Placental pericyte (primary cell): ENCODE data around the genes ZNF30, FXYD7 and FXYD5.

GRCh38 chr19:34432622-34433400, 4.6 kb downstream of the UBA2 start:
- CAGE, long polyA plus RNA, result no peak

- CAGE, long polyA plus RNA, result no peak
Observed at GRCh38 chr19:34460320-34460588, 21.3 kb upstream of the WTIP start.

GRCh38 chr19:34838595-34839288, 65.7 kb upstream of the ZNF599 start:
- CAGE, long polyA plus RNA, result no peak

DNA sequence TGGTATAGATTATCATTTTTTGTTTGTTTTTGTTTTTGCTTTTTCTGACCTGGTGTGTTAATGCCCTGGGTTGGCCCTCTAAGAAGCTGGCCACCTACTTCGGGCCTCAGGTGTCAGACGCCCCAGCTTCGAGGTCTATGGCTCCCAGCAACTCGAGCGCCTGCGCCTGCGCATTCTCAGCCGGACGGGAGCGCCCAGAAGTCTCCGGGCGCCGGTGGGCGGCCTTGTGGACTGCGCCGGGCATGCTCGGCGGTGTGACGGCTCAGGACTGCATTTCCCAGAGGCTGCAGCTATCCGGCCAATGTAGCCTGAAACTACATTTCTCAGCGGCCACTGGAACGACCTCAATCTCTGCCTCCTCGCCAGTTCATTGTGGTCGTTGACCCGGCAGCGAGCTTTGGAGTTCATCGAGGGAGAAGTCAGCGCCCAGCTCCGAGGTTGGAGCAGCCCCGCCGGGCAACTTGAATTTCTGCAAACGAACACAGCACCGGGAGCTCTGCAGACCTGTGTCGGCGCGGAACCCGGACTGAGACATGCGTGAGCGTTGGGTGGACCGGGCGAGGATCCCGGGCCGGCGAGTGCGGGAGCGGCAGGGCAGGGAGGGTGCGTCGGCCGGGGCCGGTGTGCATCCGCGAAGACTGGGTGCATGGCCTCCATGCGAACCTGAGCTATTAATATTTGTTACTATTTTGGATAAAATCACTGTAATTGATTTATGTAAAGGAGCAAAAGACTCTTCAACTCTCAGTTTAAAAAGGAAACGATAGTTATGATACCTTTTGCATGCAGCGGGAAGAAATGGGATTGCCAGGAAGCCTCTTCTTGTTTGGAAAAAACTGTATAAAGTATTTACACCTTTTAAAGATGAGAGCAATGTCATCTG, at the start of gene ZNF30:
ZNF30 (plus strand) TSS at position 224 of the 883 bp plus-strand sequence.
- CAGE, long polyA plus RNA, result no peak

- CAGE, long polyA plus RNA, result no peak
Observed at GRCh38 chr19:35029387-35030244, 654 bp upstream of the SCN1B start.

- CAGE, long polyA plus RNA, result no peak
Observed at GRCh38 chr19:35048543-35049727, 7.4 kb downstream of the HPN start.

DNA sequence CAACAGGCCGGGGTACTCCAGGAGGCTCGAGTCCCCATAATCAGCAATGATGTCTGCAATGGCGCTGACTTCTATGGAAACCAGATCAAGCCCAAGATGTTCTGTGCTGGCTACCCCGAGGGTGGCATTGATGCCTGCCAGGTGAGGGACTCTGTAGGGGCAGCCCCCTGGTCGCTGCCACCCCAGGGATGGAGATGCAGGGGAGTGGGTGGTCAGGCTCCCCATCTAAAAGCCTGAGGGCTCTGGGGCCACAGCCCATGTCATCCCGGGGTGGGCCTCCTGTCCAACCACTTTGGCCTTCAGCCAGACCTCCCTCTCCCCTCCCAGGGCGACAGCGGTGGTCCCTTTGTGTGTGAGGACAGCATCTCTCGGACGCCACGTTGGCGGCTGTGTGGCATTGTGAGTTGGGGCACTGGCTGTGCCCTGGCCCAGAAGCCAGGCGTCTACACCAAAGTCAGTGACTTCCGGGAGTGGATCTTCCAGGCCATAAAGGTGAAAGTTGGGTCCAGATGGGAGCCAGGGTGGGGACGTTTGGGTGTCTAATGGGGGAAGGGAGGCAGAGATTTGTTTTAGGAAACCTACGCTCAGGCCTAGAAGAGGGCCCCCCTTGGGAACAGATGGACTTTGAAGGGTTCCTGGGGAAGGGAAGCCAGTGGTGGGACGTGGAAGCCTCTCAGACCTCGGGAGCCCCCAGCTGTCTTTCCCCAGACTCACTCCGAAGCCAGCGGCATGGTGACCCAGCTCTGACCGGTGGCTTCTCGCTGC, 24.2 kb downstream of the HPN start:
- CAGE, long polyA plus RNA, result no peak

DNA sequence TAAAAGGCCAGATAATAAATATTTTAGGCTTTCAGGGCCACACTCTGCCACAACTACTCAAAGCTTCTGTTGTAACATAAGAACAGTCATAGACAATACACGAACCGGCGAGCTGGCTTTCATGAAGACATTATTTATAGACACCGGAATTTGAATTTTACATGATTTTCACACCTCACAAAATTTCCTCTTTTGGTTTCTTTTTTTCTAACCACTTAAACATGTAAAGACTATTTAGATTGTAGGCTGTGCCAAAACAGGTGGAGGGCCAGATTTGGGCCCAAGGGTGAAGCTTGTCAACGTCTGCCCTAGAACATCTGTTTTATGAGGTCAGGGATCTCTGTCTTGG, 29.7 kb upstream of the FXYD3 start:
- CAGE, long polyA plus RNA, result no peak

- CAGE, long polyA plus RNA, result no peak
Observed at GRCh38 chr19:35090450-35091354, 24.9 kb upstream of the FXYD3 start.

- CAGE, long polyA plus RNA, result no peak
Observed at GRCh38 chr19:35131148-35131550, 3.7 kb downstream of the LGI4 start.

GRCh38 chr19:35142910-35144252, at the start of gene FXYD7:
TSS of gene FXYD7 (plus strand) at chr19:35143255.
- CAGE, long polyA plus RNA, result no peak

- CAGE, long polyA plus RNA, result start-site peak on the plus strand at chr19:35154720-35154825, 12,346 and 105 reads in 2 replicates
Observed at GRCh38 chr19:35154507-35155032, at the start of gene FXYD5. TSS of gene FXYD5 (plus strand) at chr19:35154735.

DNA sequence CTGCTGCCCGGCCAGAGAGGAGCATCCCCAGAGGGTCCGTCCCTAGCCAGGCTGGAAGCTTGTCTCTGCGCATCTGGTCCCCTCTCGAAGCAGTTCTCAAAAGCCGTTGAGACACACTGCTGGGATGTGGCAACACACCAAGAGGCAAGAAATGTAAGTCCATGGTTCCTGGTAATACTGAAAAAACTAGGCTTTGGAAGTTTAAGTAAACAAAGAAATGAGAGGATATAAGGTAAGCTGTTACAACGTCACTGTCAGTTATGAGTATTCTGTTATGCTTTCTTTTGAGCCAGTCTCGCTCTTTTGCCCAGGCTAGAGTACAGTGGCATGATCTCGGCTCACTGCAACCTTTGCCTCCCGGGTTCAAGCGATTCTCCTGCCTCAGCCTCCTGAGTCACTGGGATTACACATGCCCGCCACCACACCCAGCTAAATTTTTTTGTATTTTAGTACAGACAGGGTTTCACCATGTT, 15.0 kb upstream of the FFAR2 start:
- CAGE, long polyA plus RNA, result no peak

- CAGE, long polyA plus RNA, result no peak
Observed at GRCh38 chr19:35508947-35509654, 4.3 kb downstream of the DMKN start.

DNA sequence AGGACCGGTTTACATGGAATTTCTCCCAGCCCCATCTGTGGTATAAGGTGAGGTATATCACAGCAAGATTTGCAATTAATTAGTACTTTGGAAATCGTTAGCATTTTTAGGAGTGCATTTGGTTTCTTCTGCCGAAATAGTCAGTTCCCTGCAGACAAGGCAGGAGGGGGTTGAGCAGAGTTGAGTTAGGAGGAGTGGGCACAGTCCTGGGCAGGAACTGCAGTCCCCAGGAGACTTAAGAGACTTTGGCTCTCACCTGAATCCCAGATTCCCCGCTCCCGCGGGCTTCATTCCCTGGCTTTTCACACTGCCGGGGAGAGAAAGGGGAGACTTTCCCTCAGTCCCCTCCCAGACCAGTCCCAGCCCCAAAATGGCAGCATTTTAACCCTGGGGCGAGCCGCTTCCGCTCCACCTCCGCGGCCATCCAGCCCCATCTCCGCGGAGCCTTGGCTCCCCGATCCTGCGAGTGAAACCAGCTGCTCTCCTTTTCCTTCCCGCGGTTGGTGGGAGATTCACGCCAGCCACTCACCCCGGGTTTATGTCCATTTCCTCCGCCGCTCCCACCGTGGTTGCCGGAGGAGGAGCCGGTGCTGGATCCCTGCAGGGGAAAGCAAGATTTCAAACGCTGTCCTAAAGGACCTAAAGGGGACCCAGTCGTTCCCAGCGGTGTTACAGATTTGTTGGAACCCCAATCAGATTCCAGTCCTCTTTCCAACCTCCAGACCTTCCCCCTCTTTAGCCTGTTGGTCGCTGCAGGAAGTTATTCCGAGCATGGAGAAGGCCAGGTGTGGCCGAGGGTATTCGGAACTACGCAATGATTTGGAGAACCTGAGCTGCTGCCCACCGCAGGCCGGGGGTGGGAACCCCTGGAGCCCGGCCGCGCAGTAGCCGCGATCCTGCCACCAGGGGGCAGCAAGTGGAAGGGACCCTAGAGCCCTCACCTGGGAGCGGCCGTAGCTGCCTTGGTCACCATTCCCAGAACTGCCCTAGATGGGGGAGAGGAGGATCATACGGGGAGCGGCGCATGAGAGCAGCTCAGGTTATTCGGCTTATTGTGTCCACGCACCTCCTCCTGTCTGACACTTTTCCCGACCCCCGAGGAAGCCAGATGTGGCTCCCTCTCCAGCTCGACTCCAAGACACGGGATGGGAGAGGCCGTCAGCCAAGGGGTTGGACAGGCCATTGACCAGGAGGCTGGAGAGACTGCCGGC, 3.4 kb downstream of the DMKN start:
- CAGE, long polyA plus RNA, result no peak

DNA sequence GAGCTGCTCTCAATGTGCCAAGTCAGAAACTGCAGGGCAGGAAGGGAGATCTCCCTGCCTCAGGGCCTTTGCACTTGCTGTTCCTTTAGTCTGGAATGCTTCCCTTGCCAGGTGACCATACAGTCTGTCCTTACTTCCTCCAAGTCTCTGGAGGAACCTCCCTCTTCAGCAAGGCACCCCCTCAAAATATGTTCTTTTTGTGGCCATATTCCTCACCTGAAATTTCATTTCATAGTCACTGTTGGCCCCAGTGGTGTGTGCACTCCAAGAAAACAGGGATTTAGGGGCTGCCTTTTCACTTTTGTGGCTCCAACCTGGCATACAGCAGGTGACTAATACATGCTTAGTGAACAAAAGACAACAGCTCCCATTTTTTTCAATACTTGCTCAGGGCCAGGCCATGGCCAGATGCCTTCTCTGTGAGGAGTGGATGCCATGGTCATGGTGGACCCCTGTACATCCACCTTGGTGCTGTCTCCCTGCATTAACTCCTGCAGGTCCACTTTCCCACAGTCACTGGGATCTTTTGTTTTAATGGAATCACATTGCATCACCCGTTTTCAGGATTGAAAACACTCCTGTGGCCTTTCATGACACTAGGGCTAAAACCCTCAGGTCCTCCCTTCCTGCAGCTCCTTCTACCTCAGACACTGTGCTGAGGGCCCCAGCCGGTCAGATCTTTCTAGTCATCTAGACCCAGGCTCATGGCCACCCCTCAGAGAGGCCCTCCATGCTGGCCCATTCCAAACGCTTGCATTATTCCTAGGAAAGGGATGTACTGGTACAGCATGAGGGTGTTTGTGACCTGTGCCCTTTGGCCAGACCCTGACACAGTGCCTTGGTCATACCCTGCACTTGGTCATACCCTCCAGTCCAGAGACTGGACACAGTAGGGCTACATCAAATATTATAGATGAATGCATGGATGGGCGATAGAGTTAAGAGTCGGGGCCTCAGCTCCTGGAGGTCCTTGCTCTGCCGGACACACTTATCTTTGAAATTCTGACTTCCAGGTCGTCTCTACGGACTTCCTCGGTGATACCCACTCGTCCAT, 1.2 kb upstream of the TMEM147 start:
- CAGE, long polyA plus RNA, result no peak

GRCh38 chr19:35612981-35613481, 496 bp downstream of the HAUS5 start:
- CAGE, long polyA plus RNA, result no peak

DNA sequence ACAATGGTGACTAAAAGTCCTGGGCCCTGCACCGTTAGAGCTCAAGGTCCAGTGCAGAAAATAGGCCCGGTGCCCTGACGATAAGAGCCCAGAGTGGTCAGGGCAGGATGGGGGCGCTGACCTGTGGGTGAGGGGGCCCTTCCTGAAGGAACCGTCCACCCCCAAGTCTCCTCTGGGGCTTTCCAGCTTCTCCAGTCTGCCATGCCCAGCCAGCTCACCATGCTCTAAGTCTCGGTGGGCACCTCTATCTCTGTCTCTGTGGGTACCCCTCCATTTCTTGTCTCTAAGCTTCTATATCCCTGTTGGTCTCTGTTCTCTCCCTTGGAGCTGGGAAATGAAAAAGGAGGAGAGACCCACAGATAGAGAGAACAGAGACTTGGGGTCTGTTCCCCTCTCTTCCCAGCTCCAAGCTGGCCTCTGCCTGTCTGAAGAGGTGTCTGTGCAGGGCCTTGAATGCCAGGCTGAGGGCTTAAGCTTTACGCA, 3.5 kb upstream of the ETV2 start:
- CAGE, long polyA plus RNA, result no peak

GRCh38 chr19:35731274-35731724, 11.0 kb downstream of the IGFLR1 start:
- CAGE, long polyA plus RNA, result no peak

DNA sequence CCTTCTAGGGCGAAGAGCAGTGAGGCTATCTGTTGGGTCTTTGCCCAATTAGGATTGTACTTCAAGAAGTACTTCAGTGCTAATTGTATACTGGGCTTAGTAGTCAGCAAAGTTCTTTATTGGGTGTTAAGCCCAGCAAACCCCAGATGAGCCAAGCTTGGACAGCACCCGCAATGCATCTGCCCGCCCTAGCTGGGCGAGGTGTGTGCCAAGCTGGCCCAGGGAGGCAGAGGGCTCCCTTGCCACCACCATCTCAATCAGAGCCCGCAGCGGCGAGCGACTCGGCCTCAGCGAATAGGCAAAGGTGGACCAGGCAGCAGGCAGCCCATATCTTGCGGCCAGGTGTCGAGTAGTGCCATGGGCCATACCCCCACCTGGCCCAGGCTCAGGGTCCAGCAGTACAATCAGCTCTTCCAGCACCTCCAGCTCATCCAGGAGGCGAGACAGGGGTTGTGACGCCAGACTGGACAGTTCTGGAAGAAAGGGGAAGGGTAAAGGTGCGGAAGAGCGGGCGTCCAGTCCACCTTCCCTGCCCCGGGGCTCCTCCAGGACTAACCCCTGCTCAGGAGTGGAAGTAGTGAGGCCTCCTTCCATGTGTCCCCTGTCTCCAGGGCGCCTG, 3.0 kb downstream of the IGFLR1 start:
- CAGE, long polyA plus RNA, result no peak